ENCODE results near the genes MIER2, C2CD4C and FGF22.

DNA sequence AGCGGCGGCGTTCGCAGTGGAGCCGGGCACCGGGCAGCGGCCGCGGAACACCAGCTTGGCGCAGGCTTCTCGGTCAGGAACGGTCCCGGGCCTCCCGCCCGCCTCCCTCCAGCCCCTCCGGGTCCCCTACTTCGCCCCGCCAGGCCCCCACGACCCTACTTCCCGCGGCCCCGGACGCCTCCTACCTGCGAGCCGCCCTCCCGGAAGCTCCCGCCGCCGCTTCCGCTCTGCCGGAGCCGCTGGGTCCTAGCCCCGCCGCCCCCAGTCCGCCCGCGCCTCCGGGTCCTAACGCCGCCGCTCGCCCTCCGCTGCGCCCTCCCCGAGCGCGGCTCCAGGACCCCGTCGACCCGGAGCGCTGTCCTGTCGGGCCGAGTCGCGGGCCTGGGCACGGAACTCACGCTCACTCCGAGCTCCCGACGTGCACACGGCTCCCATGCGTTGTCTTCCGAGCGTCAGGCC, 36.1 kb upstream of the OR4F17 start:
- RAMPAGE, long total RNA: start-site peak on the minus strand centred at position 215 of the sequence, 36 bp wide, 84 and 62 reads in 2 replicates
- RRBS: no CpG with 5 or more reads among the region's 64 CpGs
PRO-cap:
- standard: no peak
- CoPRO, capped RNA only, 2 experiments: no peak in any of the 2 experiments
- CoPRO, capped and uncapped RNA, 2 experiments: no peak in any of the 2 experiments
- CoPRO, uncapped RNA only, 2 experiments: no peak in any of the 2 experiments
CAGE:
- cytosol, long polyA plus RNA: no peak
- long polyA plus RNA: no peak
- nucleolus, long total RNA: no peak
- nucleus, long polyA plus RNA: no peak

DNA sequence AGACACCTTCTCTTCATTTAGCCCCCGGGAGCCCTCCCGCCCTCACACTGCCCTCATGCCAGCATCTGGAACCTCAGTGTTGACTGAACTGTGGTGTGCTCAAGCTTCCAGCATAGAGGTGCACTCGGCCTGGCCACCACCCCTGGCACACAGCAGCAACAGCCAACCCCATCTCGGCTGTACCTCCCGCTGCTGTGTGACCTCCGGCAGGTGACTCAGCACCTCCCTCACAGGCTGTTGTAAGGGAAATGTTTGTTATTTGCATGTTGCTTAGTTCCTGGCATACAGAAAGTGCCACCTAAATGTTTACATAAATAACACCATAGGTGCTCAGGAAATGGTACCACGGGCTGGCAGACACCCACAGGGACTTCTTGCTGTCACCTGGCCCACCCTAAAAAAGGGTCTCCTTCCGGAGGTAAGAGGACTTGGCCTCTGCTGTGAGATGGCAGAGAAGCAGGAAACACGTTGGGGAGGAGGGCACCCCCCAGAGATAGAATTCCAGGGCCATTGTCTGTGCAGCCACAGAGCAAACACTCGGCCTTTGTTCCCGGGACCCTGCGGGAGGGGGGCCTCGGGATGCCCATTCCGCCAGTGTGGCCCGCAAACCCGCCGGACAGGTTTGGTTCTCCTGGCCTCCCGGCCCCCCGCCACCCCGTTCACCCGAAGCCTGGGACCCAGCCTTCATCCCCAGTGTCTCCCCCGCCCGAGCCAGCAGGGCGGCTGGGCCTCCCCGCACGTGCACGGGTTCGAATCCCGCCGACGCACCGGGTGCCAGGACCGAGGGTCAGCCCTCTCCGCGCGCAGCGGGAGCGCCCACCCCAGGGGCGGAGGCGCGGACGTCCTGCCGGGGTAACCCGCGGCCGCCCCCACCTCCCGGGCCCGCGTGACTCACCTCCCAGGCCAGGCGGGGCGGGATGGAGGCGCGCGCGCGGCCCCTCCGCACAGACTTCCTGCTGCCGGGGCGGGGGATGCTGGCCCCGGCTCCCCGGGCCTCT, 847 bp downstream of the PLPP2 start:
- RAMPAGE, long total RNA: no peak
- RRBS: 59% methylated on average over 28 of the region's 61 CpGs
PRO-cap:
- standard: no peak
- CoPRO, capped RNA only, 2 experiments: no peak in any of the 2 experiments
- CoPRO, capped and uncapped RNA, 2 experiments: no peak in any of the 2 experiments
- CoPRO, uncapped RNA only, 2 experiments: no peak in any of the 2 experiments
CAGE:
- cytosol, long polyA plus RNA: no peak
- long polyA plus RNA: no peak
- nucleolus, long total RNA: no peak
- nucleus, long polyA plus RNA: no peak

DNA sequence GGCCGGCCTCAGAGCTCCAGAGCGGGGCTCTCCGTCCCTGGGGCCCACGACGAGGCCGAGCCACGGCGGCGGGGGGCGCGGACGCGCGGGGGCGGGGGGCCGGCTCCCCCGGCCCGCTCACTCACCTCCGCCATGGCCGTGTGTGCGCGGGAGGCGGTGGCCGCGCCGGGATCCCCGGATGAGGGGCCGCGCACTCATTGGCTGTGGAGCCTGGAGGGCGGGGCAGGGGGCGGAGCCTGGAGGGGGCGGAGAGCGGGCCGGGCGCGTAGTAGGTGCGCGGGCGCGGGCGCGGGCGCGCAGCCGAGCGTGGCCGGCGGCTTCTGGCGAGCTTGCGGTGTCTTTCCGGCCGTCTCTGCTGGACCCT, at the start of gene MIER2:
MIER2 (minus strand) TSS at position 148 of the 364 bp plus-strand sequence.
- RAMPAGE, long total RNA: no peak
- RRBS: 2% methylated on average over 30 of the region's 52 CpGs
PRO-cap:
- standard: bidirectional peak, plus-strand start at position 297 of the sequence, minus-strand start at position 144 of the sequence
- CoPRO, capped RNA only, 2 experiments: peak in 2 of 2 experiments; most common plus-strand start position 299 of the sequence (in 2); most common minus-strand start position 123 of the sequence (in 2)
- CoPRO, capped and uncapped RNA, 2 experiments: peak in 2 of 2 experiments; most common plus-strand start position 299 of the sequence (in 2); most common minus-strand start position 123 of the sequence (in 2)
- CoPRO, uncapped RNA only, 2 experiments: peak in 1 of 2 experiments; most common plus-strand start position 299 of the sequence (in 1); most common minus-strand start position 123 of the sequence (in 1)
CAGE:
- cytosol, long polyA plus RNA: start-site peak on the minus strand centred at position 146 of the sequence, 5 bp wide, 332 and 229 reads in 2 replicates
- long polyA plus RNA: start-site peak on the minus strand centred at position 146 of the sequence, 5 bp wide, 186 and 176 reads in 2 replicates
- nucleolus, long total RNA: no peak
- nucleus, long polyA plus RNA: start-site peak on the minus strand centred at position 144 of the sequence, 9 bp wide, 267 and 239 reads in 2 replicates

GRCh38 chr19:408382-409853, at the start of gene C2CD4C:
C2CD4C (minus strand) TSS chr19:409147.
- RAMPAGE, long total RNA: no peak
- RRBS: 8% methylated on average over 35 of the region's 122 CpGs
PRO-cap:
- standard: no peak
- CoPRO, capped RNA only, 2 experiments: no peak in any of the 2 experiments
- CoPRO, capped and uncapped RNA, 2 experiments: no peak in any of the 2 experiments
- CoPRO, uncapped RNA only, 2 experiments: no peak in any of the 2 experiments
CAGE:
- cytosol, long polyA plus RNA: no peak
- long polyA plus RNA: no peak
- nucleolus, long total RNA: no peak
- nucleus, long polyA plus RNA: no peak

DNA sequence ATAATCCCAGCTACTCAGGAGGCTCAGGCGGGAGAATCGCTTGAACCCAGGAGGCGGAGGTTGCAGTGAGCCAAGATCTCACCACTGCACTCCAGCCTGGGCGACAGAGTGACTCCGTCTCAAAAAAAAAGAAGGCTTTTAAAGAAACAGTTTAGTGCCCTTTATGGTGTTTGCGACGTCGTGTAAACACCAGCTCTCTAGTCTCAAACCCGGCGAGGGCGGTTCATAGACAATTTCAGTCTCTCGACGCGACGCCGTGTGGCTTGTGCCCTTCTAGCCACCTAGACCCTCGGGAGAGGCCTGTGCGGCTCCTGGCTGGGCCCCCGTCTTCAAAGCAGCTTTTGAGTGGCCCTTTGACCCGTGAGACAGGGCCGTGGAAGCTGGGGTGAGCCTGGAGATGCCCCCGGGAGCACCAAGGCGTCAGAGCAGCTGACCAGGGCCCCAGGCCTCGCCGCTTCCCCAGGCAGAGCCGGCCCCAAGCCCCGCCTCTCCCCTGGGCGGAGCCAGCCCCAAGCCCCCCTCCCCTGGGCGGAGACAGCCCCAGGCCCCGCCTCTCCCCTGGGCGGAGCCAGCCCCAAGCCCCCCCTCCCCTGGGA, 5.0 kb upstream of the MADCAM1 start:
- RAMPAGE, long total RNA: no peak
- RRBS: 10% methylated on average over 5 of the region's 31 CpGs
PRO-cap:
- standard: unidirectional peak, minus-strand start at position 471 of the sequence
- CoPRO, capped RNA only, 2 experiments: peak in 2 of 2 experiments; most common minus-strand start position 463 of the sequence (in 2)
- CoPRO, capped and uncapped RNA, 2 experiments: peak in 1 of 2 experiments; most common minus-strand start position 450 of the sequence (in 1)
- CoPRO, uncapped RNA only, 2 experiments: no peak in any of the 2 experiments
CAGE:
- cytosol, long polyA plus RNA: no peak
- long polyA plus RNA: no peak
- nucleolus, long total RNA: no peak
- nucleus, long polyA plus RNA: no peak

GRCh38 chr19:508078-508565, 825 bp downstream of the TPGS1 start:
- RAMPAGE, long total RNA: no peak
- RRBS: no CpG with 5 or more reads among the region's 22 CpGs
PRO-cap:
- standard: no peak
- CoPRO, capped RNA only, 2 experiments: no peak in any of the 2 experiments
- CoPRO, capped and uncapped RNA, 2 experiments: no peak in any of the 2 experiments
- CoPRO, uncapped RNA only, 2 experiments: no peak in any of the 2 experiments
CAGE:
- cytosol, long polyA plus RNA: no peak
- long polyA plus RNA: no peak
- nucleolus, long total RNA: no peak
- nucleus, long polyA plus RNA: no peak

DNA sequence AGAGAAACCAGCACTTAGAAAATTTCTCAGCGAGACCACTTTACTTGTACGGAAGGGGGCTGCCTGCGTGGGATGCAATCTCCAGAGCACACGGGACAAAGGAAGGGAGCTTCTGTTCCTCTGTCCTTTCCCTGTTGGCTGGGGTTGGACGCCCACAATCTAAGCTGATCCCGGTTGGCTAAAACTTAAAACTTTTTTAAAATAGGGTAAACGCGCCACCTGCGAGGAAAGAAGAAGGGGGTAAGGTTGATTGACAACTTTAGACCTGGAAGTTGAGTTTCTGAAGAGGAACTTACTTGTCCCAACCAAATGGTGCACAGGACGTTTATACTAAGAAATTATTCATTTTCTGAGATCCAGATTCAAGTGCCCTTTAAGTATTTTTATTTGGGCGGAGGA, 744 bp upstream of the BSG start:
- RAMPAGE, long total RNA: start-site peak on the minus strand centred at position 89 of the sequence, 39 bp wide, 145 and 37 reads in 2 replicates
- RRBS: no CpG with 5 or more reads among the region's 11 CpGs
PRO-cap:
- standard: bidirectional peak, plus-strand start at position 209 of the sequence, minus-strand start at position 140 of the sequence
- CoPRO, capped RNA only, 2 experiments: peak in 2 of 2 experiments; most common plus-strand start position 256 of the sequence (in 1); most common minus-strand start position 140 of the sequence (in 2)
- CoPRO, capped and uncapped RNA, 2 experiments: peak in 1 of 2 experiments; most common plus-strand start position 209 of the sequence (in 1); most common minus-strand start position 140 of the sequence (in 1)
- CoPRO, uncapped RNA only, 2 experiments: no peak in any of the 2 experiments
CAGE:
- cytosol, long polyA plus RNA: no peak
- long polyA plus RNA: no peak
- nucleolus, long total RNA: no peak
- nucleus, long polyA plus RNA: no peak

GRCh38 chr19:587932-588532, 1.6 kb upstream of the HCN2 start:
- RAMPAGE, long total RNA: no peak
- RRBS: 51% methylated on average over 2 of the region's 36 CpGs
PRO-cap:
- standard: no peak
- CoPRO, capped RNA only, 2 experiments: no peak in any of the 2 experiments
- CoPRO, capped and uncapped RNA, 2 experiments: no peak in any of the 2 experiments
- CoPRO, uncapped RNA only, 2 experiments: peak in 1 of 2 experiments; most common plus-strand start chr19:588083 (in 1)
CAGE:
- cytosol, long polyA plus RNA: no peak
- long polyA plus RNA: no peak
- nucleolus, long total RNA: no peak
- nucleus, long polyA plus RNA: no peak

GRCh38 chr19:617052-617410, 16.3 kb downstream of the POLRMT start:
- RAMPAGE, long total RNA: no peak
- RRBS: no CpG with 5 or more reads among the region's 25 CpGs
PRO-cap:
- standard: no peak
- CoPRO, capped RNA only, 2 experiments: no peak in any of the 2 experiments
- CoPRO, capped and uncapped RNA, 2 experiments: no peak in any of the 2 experiments
- CoPRO, uncapped RNA only, 2 experiments: no peak in any of the 2 experiments
CAGE:
- cytosol, long polyA plus RNA: no peak
- long polyA plus RNA: no peak
- nucleolus, long total RNA: no peak
- nucleus, long polyA plus RNA: no peak

- RAMPAGE, long total RNA: no peak
- RRBS: 3% methylated on average over 35 of the region's 109 CpGs
PRO-cap:
- standard: bidirectional peak, plus-strand start at chr19:639892, minus-strand start at chr19:639546
- CoPRO, capped RNA only, 2 experiments: peak in 2 of 2 experiments; most common plus-strand start chr19:639926 (in 2); most common minus-strand start chr19:639578 (in 2)
- CoPRO, capped and uncapped RNA, 2 experiments: no peak in any of the 2 experiments
- CoPRO, uncapped RNA only, 2 experiments: no peak in any of the 2 experiments
CAGE:
- cytosol, long polyA plus RNA: no peak
- long polyA plus RNA: no peak
- nucleolus, long total RNA: no peak
- nucleus, long polyA plus RNA: no peak
Measured at GRCh38 chr19:639401-640237, at the start of gene FGF22. FGF22 (plus strand) TSS chr19:639879.

DNA sequence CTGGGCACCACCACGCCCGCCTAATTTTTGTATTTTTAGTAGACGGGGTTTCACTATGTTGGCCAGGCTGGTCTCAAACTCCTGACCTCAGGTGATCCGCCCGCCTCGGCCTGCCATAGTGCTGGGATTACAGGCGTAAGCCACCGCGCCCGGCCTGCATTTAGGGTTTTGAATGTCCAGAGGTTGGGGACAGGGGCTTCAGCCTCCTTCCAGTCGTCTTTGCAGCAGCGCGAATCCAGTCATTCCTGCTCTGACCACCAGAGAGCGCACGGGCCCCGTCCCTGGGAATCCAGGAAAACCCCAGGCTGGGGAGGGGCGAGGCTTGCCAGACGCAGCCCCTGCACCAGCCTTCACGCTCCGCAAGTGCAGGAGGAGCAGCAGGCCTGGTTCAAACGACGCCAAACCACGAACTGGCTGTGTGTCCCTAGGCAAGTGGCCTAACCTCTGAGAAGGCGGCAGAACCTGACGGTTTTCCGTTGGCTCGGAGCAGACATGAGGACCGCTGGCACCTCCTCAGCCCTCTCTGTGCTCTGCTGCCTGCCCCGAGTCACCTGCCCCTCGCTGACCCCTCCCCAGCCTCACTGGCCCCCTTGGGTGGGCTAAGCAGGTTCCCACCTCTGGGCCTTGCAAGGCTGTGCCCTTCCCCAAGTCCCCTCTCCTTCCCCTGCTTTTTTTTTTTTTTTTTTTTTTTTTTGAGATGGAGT, 1.9 kb upstream of the RNF126 start:
- RAMPAGE, long total RNA: no peak
- RRBS: no CpG with 5 or more reads among the region's 30 CpGs
PRO-cap:
- standard: no peak
- CoPRO, capped RNA only, 2 experiments: no peak in any of the 2 experiments
- CoPRO, capped and uncapped RNA, 2 experiments: no peak in any of the 2 experiments
- CoPRO, uncapped RNA only, 2 experiments: no peak in any of the 2 experiments
CAGE:
- cytosol, long polyA plus RNA: no peak
- long polyA plus RNA: no peak
- nucleolus, long total RNA: no peak
- nucleus, long polyA plus RNA: no peak

GRCh38 chr19:722493-722972, 13.8 kb downstream of the PALM start:
- RAMPAGE, long total RNA: no peak
- RRBS: 70% methylated on average over 4 of the region's 11 CpGs
PRO-cap:
- standard: no peak
- CoPRO, capped RNA only, 2 experiments: no peak in any of the 2 experiments
- CoPRO, capped and uncapped RNA, 2 experiments: no peak in any of the 2 experiments
- CoPRO, uncapped RNA only, 2 experiments: no peak in any of the 2 experiments
CAGE:
- cytosol, long polyA plus RNA: no peak
- long polyA plus RNA: no peak
- nucleolus, long total RNA: no peak
- nucleus, long polyA plus RNA: no peak

DNA sequence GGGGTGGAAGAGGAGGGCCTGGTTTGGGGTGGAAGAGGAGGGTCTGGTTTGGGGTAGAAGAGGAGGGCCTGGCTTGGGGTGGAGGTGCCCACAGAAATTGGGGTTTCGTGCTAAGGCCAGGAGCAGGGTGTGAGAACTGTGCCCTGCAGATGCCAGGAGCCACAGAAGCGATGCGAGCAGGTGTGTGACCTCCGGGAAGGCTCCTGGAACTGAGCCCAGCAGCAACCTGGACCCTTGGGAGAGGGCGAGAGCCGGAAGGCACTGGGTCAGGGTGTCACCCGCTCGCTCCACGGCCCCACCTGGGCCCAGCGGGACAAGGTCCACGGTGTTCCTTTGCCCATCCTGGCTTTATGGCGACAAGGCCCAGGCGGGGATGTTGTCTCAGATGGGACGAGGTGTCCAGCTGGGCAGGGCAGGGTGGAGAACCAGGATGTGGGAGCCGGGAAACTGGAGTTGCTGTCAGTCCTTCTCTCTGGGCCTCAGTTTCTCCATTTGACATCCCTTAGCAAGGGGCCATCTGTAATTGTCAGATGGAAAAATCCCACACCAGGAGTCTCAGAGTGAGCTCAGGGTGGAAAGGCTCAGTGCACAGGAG, 4.2 kb downstream of the MISP start:
- RAMPAGE, long total RNA: no peak
- RRBS: 86% methylated on average over 3 of the region's 15 CpGs
PRO-cap:
- standard: no peak
- CoPRO, capped RNA only, 2 experiments: no peak in any of the 2 experiments
- CoPRO, capped and uncapped RNA, 2 experiments: no peak in any of the 2 experiments
- CoPRO, uncapped RNA only, 2 experiments: no peak in any of the 2 experiments
CAGE:
- cytosol, long polyA plus RNA: no peak
- long polyA plus RNA: no peak
- nucleolus, long total RNA: no peak
- nucleus, long polyA plus RNA: no peak

DNA sequence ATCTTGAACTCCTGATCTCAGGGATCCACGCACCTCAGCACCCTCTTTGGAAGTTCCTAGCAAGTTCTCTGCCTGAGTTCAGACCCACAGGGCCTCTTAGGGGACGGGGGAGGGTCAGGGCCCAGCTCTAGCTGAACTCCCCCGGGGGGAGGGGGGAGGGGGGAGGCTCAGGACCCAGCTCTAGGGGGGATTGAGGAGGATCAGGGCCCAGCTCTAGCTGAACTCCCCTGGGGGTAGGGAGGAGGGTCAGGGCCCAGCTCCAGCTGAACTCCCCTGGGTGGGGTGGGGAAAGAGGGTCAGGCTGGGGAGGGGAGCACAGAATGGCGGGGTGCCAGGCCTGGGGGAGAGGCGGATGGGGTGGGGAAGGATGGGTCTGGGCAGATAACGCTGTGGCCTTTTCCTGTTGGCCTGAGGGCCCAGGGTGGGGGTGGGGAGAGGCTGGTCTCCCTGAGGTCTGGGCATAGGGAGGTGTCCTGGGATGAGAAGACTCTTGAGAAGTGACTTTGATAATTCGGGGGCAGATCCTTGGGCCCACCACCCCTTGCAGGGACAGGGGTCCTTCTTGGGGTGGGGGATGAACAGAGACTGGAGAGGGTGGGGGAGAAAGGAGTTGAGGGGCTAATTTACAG, 5.5 kb upstream of the PTBP1 start:
- RAMPAGE, long total RNA: no peak
- RRBS: no CpG with 5 or more reads among the region's 7 CpGs
PRO-cap:
- standard: bidirectional peak, plus-strand start at position 461 of the sequence, minus-strand start at position 70 of the sequence
- CoPRO, capped RNA only, 2 experiments: peak in 2 of 2 experiments; most common plus-strand start position 73 of the sequence (in 1); most common minus-strand start position 70 of the sequence (in 2)
- CoPRO, capped and uncapped RNA, 2 experiments: peak in 2 of 2 experiments; most common plus-strand start position 125 of the sequence (in 1); most common minus-strand start position 70 of the sequence (in 2)
- CoPRO, uncapped RNA only, 2 experiments: peak in 2 of 2 experiments; most common plus-strand start position 166 of the sequence (in 1); most common minus-strand start position 70 of the sequence (in 2)
CAGE:
- cytosol, long polyA plus RNA: no peak
- long polyA plus RNA: no peak
- nucleolus, long total RNA: no peak
- nucleus, long polyA plus RNA: no peak

- RAMPAGE, long total RNA: no peak
- RRBS: 4% methylated on average over 10 of the region's 80 CpGs
PRO-cap:
- standard: bidirectional peak, plus-strand start at chr19:798014, minus-strand start at chr19:797863
- CoPRO, capped RNA only, 2 experiments: peak in 2 of 2 experiments; most common plus-strand start chr19:797984 (in 2); most common minus-strand start chr19:797863 (in 2)
- CoPRO, capped and uncapped RNA, 2 experiments: peak in 2 of 2 experiments; most common plus-strand start chr19:797984 (in 2); most common minus-strand start chr19:797745 (in 1)
- CoPRO, uncapped RNA only, 2 experiments: no peak in any of the 2 experiments
CAGE:
- cytosol, long polyA plus RNA: no peak
- long polyA plus RNA: no peak
- nucleolus, long total RNA: no peak
- nucleus, long polyA plus RNA: no peak
Measured at GRCh38 chr19:797633-798079, 404 bp downstream of the PTBP1 start.

- RAMPAGE, long total RNA: no peak
- RRBS: no CpG with 5 or more reads among the region's 19 CpGs
PRO-cap:
- standard: unidirectional peak, minus-strand start at chr19:800595; unidirectional peak, minus-strand start at chr19:800628
- CoPRO, capped RNA only, 2 experiments: no peak in any of the 2 experiments
- CoPRO, capped and uncapped RNA, 2 experiments: peak in 2 of 2 experiments; most common plus-strand start chr19:800630 (in 1); most common minus-strand start chr19:800628 (in 2)
- CoPRO, uncapped RNA only, 2 experiments: peak in 1 of 2 experiments; most common plus-strand start chr19:800467 (in 1)
CAGE:
- cytosol, long polyA plus RNA: no peak
- long polyA plus RNA: no peak
- nucleolus, long total RNA: no peak
- nucleus, long polyA plus RNA: no peak
Measured at GRCh38 chr19:800162-800897, 3.1 kb downstream of the PTBP1 start.

GRCh38 chr19:802594-803470, 5.6 kb downstream of the PTBP1 start:
- RAMPAGE, long total RNA: no peak
- RRBS: 100% methylated on average over 5 of the region's 39 CpGs
PRO-cap:
- standard: unidirectional peak, plus-strand start at chr19:803252
- CoPRO, capped RNA only, 2 experiments: no peak in any of the 2 experiments
- CoPRO, capped and uncapped RNA, 2 experiments: no peak in any of the 2 experiments
- CoPRO, uncapped RNA only, 2 experiments: peak in 2 of 2 experiments; most common plus-strand start chr19:802837 (in 2)
CAGE:
- cytosol, long polyA plus RNA: no peak
- long polyA plus RNA: no peak
- nucleolus, long total RNA: no peak
- nucleus, long polyA plus RNA: no peak

DNA sequence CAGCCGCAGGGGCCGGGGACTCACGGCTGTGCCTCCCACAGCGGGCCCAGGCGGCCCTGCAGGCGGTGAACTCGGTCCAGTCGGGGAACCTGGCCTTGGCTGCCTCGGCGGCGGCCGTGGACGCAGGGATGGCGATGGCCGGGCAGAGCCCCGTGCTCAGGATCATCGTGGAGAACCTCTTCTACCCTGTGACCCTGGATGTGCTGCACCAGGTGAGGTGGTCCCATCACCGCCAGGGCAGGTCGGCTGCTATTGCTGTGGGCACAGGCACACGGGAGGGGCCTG, 7.2 kb downstream of the PTBP1 start:
- RAMPAGE, long total RNA: no peak
- RRBS: no CpG with 5 or more reads among the region's 20 CpGs
PRO-cap:
- standard: no peak
- CoPRO, capped RNA only, 2 experiments: no peak in any of the 2 experiments
- CoPRO, capped and uncapped RNA, 2 experiments: no peak in any of the 2 experiments
- CoPRO, uncapped RNA only, 2 experiments: no peak in any of the 2 experiments
CAGE:
- cytosol, long polyA plus RNA: no peak
- long polyA plus RNA: no peak
- nucleolus, long total RNA: no peak
- nucleus, long polyA plus RNA: no peak